Colonic mucosa (tissue), 1 donor: Measurements from ENCODE around the gene MB.

- PRO-cap: no peak
Measured at GRCh38 chr22:32700145-32700485, 101.4 kb upstream of the TIMP3 start.

DNA sequence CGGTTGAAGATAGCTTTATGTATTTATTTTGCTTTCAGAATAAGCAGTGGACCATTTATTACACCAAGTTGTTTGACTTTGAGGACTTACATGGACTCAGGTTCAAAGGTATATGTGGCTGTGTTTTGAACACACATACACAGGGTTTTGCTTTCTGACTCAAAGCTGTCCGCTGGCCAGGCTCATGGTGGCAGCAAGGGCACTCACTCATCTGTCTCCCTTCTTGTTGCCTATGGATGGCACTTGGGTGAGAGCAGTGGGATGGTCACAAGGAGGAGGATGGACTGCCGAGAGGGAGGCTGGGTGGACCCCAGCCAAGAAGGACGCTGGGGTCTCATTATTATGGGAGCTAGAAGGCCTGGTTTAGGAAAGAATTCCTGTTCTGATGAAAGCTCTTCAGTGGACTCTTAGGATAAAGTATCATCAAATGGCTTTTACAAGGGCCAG lies 6.6 kb downstream of the TIMP3 start:
- PRO-cap: no peak

DNA sequence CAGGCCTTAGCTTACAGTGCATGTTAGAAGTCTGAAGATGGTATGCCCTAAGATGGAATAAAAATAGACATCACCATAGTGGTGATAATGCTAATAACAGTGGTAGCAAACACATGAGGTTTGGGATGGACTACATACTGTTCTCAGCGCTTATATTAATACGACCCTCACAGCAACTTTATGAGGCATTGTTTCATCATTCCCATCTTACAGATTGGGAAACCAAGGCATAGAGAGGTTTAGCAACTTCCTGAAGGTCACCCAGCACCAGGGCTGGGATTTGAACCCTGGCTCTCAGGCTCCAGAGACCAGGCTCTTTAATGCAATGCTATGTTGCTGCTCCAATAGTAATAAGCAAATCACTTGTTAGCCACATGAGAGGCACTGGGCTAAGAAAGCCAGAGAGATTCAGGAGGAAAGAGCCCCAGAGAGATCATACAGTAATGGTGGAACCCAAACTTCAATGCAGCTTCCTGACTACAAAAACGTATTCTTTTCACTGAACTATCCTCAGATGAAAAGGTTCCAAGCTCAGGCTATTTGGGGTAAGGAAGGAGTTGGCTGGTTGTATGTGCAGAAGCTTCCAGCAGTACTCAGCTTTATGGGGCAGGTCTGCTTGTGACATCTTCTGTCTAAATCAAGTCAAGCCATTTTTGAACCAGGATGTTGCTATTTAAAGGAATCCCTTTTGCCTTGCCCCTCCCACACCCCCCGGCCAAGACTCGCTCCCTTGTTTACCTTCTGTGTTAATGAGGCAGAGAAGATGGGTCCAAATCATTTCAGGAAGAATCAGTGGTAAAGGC lies 45.1 kb downstream of the TIMP3 start:
- PRO-cap: no peak

GRCh38 chr22:32880919-32881730 lies 79.6 kb downstream of the TIMP3 start:
- PRO-cap: no peak

DNA sequence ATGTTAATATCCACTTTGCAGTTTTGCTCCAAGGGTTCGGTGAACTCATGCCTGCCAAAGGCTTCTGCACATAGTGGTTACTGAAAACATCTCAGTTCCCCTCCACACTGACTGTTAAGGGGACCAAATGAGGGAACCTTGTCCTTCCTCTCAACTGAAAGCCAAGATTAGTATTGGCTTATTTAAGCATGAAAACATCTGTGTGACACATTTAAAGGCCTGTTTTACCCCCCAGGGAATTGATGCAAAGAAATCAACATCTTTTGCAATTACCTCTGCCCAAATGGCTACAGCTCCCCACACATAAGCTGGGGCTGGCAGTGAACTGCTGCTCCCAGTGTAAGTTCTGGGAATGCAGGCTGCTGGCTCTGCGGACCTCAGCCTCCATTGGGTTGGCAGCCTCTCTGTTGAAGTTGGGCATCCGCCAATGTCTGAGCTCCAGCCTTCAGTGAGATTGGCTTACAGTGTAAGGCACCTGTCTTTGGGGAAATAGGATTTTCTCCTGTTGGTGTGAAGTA lies 213.3 kb upstream of the SYN3 start:
- PRO-cap: no peak

DNA sequence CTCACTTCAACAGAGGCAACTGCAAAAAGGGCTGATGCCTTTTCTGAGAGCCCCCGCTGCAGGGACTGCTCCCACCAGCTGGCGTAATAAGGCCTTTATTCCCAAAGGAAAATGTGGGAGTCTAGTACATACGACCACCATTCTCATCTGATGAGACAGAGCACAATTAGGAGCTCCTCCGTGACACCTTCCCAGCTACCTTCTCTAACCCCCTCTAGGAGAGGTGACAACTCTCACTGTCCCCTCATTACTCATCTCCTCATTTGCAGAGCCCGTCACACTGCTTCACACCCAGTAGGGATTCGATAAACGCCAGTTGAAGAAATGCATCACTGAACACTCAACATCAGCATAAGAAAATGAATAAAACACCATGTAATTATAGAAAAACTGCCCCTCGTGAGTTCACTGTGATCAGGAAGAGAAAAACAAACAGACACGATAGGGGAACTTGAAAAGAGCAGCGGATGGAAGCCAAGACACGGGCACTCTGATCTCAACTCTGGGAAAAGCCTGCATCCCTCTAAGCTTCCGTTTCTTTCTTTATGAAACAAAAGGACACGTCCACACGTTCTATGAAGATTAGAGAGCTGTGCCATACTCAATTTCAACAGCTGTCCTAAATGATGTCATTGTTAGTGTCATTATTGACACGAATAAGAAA lies 357.0 kb downstream of the LARGE1 start:
- PRO-cap: unidirectional peak, minus-strand start at position 492 of the sequence

GRCh38 chr22:33564611-33565030 lies 355.7 kb downstream of the LARGE1 start:
- PRO-cap: no peak

DNA sequence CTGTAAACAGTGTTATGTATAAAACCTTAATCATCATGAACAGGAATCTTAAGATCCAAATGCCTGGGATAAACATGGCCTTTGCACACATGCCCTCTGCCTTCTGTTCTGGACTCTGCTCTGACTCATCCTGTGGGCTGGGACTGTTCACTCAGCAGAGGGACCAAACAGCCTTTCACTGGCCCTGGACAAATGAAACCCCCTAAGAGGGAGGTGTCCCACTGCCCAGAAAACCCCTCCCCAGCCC lies 53.1 kb downstream of the LARGE1 start:
- PRO-cap: no peak

DNA sequence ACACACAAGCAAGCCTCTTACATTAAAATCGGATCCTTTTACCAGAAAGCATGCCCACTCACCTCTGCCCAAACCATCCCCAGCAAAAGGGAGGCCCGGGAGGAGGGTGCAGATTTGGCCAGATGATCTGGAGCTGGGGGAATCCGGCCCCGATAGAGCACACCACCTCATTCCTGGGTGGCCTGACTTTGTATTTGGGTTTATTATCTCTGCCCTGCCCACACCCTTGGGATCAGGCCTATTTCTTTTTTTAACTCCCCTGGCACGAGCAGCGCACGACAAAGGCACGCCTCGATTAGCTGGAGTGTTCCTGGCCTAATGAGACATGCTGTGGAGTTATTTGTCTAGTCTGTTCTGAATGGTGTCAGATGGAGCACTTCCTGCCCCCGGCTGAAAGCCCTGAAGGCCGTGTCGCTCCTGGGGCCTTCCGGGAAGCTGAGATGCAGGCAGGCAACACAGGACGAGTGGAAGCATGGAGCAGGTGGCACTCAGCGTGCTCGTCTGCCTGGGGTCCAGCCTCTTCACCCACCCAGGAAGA lies 47.2 kb downstream of the LARGE1 start:
- PRO-cap: no peak

DNA sequence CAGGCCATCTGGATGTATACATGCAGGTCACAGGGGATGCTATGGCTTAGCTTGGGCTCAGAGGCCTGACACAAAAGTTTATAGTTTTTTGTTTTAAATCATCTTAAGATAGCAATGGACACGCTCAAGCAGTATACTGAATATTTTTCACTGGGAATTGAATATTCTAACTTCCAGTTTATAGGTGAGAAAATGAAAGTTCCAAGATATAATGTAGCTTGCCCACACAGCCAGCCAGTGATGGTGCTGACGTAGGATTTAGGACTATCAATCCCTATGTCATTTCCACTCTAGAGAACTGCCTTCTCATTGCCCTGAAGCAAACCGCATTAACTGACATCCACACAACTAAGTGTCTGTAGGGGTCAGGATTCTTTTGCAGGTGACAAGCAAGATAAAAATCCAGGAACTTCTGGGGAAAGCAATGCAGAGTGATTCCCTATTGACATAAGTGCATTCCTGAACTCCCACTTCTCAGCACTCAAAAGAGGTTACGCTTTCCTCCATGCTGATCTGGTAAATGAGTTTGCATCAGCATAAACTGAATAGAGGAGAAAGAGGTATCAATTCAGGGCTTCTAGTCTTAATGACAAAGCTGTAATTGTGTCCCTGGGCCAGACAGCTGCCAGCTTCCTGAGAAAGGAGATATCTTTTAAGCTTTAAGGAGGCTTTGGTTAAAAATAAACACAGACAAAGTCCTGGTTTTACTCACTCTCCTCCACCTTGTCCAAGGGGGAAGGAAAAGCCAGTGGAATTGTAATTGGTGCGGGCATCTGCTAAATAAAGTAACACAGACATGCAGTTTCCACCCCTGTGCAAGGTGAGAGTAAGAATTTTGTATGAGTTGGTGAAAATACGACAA lies 224.6 kb upstream of the ISX start:
- PRO-cap: no peak

DNA sequence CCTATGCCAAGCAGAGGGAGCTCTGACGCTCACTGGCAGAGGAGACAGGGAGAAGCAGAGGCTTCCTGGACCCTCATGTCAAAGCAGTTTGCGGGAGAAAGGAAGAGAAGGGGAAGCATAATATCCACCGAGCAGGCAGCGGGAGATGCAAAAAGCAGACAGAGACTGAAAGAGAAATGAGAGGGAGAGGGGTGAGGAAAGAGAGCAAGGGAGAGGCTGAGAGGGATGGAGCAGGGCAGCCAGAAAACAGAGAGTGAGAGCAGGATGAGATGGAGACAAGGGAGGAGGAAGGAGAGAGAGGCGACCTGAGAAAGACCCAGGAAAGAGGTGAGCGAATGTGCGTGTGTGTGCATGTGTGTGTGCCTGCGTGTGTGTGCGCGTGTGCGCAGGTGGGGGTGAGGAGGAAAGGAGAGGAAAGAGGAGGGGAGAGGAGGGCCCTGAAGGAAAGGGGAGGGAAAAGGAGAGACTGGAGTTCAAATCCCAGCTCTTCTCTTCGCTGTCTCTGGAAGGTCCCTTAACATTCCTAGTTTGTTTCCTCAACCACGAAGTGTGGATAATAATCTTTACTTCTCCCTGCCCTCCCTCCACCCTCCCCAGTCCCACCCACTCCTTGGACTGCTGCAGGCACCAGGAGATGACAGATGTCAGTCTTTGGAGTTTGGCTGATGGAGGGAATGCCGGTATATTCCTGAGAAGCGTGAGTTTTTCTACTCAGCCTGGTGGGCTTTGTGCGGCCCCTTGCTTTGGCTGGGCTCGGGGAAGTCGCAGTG lies 67.9 kb downstream of the ISX start:
- PRO-cap: unidirectional peak, plus-strand start at position 654 of the sequence

- PRO-cap: no peak
Measured at GRCh38 chr22:35307283-35307919, 7.7 kb downstream of the TOM1 start.

DNA sequence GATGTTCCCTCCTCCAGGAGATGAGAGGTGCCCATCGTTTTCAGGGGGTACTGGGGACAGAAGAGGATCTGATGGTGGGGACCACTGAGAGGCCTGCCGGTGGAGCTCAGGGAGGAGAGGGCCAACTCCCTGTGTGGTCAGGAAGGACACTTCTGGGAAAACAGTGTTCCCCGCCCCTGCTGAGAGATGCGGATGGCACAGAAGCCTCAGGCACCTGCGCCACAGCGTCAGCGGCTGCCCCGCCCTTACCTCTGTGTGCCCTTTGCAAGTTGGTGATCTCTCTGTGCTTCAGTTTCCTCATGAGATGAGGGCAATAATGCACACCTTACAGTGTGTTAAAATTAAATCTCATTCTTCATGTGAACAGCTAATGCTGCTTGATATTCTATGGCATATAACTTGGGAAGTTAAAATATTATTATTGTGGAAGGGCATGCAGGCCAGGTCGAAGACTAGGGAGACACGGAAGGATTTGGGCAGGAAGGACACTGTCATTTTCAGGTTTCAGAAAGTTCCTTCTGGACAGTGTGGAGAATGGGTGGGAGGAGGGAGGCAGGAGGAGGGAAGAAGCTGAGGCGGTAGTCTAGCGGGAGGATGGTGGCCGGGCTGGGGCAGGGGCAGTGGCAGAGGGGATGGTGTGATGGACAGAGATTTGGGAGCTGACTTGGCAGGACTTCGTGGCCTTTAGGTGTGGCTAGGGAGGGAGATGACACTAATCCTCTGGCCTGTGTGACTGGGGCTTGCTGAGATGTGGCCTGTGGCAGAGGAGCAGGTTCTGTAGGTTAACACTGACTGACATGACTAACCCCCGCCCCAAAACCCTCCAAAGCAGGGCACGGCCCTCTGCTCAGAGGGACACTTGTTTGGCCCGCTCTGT lies 15.1 kb downstream of the TOM1 start:
- PRO-cap: no peak

DNA sequence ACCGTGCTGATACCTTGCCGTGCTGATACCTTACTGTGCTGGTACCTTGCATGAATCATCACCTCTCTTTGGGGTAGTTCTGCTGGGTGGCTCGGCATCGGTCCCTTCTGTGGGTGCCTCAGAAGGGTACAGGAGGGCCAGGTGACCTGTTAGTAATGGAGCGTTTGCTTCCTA lies 17.0 kb downstream of the TOM1 start:
- PRO-cap: no peak

GRCh38 chr22:35349452-35350466 lies 31.1 kb upstream of the HMOX1 start:
- PRO-cap: no peak

DNA sequence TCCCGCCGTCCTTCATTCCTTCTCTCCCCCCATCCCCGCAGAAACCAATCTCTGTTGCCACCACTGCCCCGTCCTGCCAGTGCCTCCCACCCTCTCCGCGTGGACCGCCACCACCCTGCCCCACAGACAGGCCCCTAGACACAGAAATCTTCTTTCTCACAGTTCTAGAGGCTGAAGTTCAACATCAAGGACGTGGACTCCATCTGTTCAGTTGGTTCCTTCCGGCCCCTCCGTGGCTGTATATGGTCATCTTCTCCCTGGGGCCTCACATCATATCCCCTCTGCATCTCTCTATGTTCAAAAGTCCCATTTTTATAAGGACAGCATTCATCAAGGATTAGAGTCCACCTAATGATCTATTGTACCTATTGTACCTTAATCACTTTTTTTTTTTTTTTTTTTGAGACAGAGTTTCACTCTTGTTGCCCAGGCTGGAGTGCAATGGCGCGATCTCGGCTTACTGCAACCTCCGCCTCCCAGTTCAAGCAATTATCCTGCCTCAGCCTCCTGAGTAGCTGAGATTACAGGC lies 29.3 kb upstream of the HMOX1 start:
- PRO-cap: no peak

GRCh38 chr22:35525260-35525770 lies 15.3 kb upstream of the RASD2 start:
- PRO-cap: unidirectional peak, minus-strand start at chr22:35525440

GRCh38 chr22:35592269-35593057 lies 24.7 kb downstream of the MB start:
- PRO-cap: unidirectional peak, minus-strand start at chr22:35592419

GRCh38 chr22:35616699-35618013 lies at the start of gene MB:
MB (minus strand) TSS chr22:35617329.
- PRO-cap: no peak

DNA sequence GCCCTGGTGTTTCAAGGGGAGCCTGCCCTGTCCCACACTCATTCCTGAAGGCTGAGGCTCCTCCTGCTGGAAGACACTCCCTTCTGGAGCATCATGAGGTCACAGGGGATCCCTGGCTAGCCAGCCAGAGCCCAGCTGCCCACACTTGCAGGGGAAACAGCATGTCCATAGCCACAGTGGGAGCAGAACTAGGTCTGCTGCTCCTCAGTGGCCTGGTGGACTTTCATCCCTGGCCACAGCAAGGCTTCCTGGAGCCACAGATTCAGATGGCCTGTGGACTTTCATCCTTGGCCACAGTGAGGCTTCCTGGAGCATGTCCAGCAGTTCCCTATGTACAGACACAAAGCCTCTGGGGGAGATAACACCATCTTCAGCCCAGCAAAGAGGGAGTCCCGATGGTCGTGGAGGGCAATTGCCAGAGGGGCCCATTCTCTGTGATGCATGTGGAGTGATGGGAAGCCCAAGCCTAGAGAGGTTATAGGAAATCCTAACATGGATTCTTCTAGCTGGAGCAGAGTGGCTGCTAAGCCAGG lies 5.9 kb upstream of the APOL6 start:
- PRO-cap: no peak